Measurements from ENCODE around the genes MS4A6E, MS4A12 and VPS37C.

- PRO-cap = no peak
Measured at GRCh38 chr11:60251292-60251804, 8.4 kb upstream of the MS4A4E start.

- PRO-cap = no peak
Measured at GRCh38 chr11:60327060-60327383, at the start of gene MS4A6E. Gene MS4A6E, plus strand, starts transcription at chr11:60327255.

- PRO-cap = bidirectional peak, plus-strand start at chr11:60378025, minus-strand start at chr11:60377832
Measured at GRCh38 chr11:60377448-60378192, 712 bp upstream of the MS4A7 start.

DNA sequence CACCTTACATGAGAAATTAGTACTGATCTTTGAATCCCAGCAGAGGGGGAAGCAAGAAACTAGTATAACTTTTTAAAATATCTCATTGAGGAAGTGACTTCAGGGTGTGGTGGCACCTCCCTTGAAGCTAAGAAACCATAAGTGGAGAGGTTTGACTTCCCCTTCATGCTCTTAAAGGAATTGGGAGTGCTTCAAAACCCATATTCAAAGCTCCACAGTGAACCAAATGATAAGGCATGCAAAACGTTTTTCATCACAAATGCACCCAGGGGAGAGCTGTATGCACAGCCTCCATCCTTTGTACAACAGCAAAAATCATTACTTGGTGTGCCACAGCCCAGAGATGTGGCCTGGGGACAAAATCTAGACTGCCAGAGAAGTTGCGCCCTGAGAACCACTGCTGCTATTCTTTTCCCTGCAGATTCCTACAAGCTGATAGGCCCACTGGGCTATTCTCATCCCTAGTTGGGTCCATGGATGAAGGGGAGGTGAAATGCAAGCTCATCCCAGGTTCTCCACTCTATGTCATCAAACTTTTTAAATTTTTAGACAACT, 659 bp downstream of the MS4A14 start:
- PRO-cap = no peak

GRCh38 chr11:60492695-60492939, at the start of gene MS4A12:
Gene MS4A12, plus strand, starts transcription at chr11:60492778.
- PRO-cap = no peak

- PRO-cap = no peak
Measured at GRCh38 chr11:60843077-60843727, 1.3 kb downstream of the CCDC86 start.

DNA sequence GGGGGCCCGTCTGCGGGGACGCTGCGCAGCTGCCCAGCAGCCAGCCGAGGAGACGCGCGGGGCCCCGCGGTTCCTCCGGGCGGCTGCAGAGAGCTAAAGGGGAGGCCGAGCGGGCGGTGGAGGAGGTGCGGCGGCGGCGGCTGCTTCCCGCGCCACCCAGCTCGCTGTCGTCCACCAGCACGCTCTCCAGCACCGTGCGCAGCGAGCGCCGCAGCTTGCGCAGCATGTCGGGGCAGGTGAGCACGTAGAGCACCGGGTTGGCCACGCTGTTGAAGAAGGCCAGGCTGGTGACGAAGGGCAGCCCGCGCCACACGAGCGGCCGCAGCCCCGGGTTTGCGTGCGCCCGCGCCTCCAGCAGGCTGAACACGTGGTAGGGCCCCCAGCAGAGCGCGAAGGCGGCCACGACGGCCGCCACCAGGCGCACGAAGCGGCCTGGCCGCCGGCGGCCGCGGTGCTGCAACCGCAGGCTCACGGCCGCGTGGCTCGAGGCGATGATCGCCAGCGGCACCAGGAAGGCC, 3.1 kb downstream of the PTGDR2 start:
- PRO-cap = no peak

GRCh38 chr11:60895048-60895774, 11.2 kb downstream of the PRPF19 start:
- PRO-cap = no peak

GRCh38 chr11:60931562-60932564, 7.6 kb downstream of the TMEM132A start:
- PRO-cap = no peak

DNA sequence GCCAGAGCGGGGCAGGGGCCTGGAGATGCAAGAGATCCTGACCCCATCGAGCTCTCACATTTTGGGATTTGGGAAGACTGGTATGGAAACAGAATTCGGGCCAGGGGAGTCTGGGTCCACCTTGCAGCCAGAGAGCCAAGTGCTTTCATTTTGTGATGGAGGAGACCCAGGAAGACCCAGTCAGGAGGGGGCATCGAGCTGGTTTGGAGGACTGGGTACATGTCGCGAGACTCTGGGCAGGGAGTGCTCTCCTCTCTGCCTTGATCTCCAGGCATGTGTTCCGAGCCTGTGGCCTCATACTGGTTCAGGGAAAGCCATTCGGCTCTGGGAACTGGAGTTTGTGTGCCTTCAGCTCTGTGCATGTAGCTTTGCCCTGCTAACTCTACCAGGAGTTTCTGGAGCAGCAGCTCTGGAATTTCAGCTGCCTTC, 1.1 kb downstream of the CD6 start:
- PRO-cap = no peak

DNA sequence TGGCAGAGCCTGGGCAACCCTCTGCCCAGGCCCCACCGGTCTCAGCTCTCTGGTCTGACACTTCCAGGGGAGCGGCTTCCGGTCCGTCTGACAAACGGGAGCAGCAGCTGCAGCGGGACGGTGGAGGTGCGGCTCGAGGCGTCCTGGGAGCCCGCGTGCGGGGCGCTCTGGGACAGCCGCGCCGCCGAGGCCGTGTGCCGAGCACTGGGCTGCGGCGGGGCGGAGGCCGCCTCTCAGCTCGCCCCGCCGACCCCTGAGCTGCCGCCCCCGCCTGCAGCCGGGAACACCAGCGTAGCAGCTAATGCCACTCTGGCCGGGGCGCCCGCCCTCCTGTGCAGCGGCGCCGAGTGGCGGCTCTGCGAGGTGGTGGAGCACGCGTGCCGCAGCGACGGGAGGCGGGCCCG, 36.0 kb downstream of the CD6 start:
- PRO-cap = no peak

- PRO-cap = bidirectional peak, plus-strand start at chr11:61042408, minus-strand start at chr11:61042266
Measured at GRCh38 chr11:61041926-61042600, 60.2 kb upstream of the CD5 start.

DNA sequence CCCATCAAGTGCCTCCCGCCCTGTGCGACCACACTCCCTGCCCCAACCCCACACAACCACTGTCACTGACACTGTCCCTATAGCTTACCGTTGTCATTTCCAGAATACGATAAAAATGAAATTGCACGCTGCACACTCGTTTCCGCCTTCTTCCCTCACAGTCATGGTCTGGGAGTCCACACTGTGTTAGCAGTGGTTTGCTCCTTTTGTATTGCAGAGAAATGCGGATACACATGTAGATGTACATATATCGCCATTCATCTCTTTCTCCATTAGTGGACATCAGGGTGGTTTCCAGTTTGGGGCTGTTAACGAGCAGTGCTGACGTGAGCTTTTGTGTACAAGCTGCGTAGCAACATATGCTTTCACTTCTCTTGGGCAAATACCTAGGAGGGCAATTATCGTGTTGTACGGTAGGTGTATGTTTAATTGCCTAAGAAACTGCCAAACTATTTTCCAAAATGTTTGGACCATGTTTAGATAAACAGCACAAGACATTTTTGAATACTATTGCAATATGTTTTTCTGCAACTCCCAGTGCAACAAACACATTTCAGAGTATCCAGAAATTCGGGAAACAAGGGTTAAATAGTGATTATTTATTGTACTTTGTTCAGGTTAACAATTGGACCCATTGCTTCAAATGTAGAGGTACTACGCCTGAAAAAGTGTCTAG, 59.2 kb upstream of the CD5 start:
- PRO-cap = no peak

DNA sequence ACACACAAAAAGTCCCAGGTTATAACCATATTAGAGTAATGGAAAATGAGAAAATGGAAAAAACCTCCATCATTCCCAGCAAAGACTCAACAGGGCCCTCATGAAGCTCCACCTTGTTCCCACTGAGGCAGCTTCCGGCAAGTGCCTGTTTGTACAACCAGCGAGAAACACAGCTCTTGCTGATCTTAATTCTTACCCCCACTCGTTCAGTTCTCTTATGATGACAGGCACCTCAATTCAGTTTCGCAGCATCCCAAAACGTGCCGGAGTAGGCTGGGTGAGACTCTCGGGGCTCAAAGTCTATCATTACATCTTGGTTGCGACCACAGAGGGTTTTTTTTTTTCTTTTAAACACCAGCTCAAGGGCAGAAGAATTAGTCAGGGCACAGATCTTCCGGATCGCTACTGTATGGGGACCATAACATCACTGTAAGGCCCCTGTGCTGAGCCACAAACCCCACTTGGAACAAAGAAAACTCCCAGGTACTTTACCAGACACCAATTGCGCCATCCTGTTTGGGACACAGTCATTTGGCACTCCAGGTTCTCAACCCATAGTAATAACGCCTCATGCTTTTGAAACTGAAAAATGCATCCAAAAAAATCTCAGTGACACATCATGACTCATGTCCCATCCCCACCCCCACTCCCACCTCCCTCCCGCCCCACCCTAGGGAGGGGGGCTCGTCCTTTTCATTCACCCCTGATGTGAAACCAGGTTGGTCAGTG, 41.2 kb upstream of the CD5 start:
- PRO-cap = no peak

DNA sequence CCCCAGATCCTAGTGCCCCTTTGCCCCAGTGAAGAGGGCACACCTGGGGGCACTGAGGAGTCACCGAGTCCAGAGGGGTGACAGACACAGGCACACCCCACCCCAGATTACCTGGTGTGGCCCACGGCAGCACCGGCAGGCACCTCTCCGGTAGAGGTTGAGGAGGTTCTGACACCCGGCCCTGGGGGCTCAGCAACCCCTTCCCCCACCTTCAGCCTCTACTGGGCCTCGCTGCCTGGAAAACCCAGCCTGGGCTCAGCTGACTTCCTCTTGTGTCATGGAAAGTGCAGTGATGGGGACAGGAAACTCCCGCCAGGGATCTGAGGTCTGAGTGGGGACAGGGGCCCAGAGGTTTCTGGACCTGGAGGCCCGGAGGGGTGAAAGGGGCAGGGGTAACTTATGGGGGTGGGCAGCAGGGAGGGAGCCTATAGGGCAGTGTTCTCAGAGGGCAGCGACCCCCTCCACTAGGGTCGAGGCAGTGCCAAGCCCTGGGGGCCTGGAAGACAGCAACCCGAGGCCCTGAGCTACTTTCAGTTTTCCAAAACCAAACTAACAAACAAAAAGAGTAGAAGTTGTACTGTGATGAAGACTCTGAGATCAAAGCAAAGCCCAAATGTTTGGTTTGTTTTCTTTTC, 10.0 kb upstream of the CD5 start:
- PRO-cap = no peak

GRCh38 chr11:61110640-61111076, 8.4 kb downstream of the CD5 start:
- PRO-cap = no peak

DNA sequence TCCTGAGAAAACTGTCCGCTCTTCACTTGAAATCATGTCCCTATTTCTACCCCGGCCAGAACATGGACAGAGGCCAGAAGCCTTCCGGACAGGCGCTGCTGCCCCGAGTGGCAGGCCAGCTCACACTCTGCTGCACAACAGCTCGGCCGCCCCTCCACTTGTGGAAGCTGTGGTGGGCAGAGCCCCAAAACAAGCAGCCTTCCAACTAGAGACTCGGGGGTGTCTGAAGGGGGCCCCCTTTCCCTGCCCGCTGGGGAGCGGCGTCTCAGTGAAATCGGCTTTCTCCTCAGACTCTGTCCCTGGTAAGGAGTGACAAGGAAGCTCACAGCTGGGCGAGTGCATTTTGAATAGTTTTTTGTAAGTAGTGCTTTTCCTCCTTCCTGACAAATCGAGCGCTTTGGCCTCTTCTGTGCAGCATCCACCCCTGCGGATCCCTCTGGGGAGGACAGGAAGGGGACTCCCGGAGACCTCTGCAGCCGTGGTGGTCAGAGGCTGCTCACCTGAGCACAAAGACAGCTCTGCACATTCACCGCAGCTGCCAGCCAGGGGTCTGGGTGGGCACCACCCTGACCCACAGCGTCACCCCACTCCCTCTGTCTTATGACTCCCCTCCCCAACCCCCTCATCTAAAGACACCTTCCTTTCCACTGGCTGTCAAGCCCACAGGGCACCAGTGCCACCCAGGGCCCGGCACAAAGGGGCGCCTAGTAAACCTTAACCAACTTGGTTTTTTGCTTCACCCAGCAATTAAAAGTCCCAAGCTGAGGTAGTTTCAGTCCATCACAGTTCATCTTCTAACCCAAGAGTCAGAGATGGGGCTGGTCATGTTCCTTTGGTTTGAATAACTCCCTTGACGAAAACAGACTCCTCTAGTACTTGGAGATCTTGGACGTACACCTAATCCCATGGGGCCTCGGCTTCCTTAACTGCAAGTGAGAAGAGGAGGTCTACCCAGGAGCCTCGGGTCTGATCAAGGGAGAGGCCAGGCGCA, 24.3 kb downstream of the CD5 start:
- PRO-cap = no peak

GRCh38 chr11:61160269-61160757, 913 bp downstream of the VPS37C start:
- PRO-cap = no peak

DNA sequence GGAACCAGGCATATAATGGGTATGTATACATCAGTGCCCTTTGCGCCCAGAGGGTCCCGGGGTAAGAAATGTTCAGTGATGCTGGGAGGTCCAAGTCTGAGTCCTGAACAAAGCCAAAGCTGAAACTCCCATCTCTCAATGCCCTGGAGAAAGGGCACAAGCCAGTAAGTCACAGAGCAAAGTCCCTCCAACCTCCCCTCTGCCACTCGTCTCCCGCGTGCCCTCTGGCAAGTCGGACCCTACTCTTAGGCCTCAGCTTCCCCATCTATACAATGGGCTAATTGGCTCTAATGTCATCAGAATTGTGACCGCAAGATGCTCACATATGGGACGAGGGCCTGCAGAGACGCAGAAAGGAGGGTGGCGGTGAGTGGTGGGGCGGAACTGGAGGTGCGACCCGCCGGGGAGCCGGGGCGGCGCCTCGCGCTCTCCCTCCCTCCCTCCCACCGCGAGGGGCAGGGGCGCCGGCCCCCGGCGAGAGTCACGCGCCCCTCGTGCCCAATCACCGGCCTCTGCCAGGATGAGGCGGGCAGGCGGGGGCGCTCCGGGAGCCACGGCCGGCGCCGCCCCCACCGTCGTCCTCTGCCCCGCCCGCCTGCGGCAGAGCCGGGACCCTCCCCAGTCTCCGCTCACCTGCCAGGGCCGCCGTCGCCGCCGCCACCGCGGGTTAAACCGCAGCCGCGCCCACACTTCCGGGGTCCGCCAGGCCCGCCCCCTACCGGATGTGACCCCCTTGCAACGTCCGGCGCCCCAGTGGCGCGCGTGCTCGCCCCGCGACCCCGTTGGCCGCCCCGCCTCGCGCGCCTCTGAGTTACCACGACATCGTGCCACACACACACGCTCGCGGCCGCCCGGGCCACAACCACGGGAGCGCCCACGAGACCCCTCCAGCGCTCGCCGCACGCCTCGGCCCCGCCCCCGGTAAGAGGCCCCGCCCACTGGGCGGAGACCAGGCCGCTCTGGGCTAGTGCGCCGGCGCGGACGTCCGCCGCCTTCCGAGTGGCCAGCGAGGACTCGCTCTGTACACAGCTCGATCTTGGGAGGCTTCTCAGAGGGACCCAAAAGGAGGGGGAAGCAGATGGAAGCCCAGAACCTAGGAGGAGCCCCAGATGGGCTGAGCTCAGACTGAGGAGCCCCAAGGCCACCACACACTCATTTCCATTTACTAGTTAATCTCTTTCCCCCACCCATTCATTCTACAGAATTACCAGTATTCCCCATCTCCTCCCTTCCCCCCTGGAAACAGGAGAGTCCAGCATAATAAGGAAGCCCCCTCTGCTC, at the start of gene VPS37C:
Gene VPS37C, minus strand, starts transcription at position 669 of the 1,281 bp plus-strand sequence.
- PRO-cap = bidirectional peak, plus-strand start at position 532 of the sequence, minus-strand start at position 386 of the sequence; bidirectional peak, plus-strand start at position 621 of the sequence, minus-strand start at position 669 of the sequence; bidirectional peak, plus-strand start at position 994 of the sequence, minus-strand start at position 860 of the sequence

- PRO-cap = no peak
Measured at GRCh38 chr11:61267418-61267920, 26.5 kb downstream of the PGA5 start.